GM19239 (cell line): ENCODE measurements around a stretch of chr14.

GRCh38 chr14:105466339-105467046 is 8.1 kb upstream of the CRIP2 start:
- RRBS = 94% methylated on average over 17 of the region's 53 CpGs

DNA sequence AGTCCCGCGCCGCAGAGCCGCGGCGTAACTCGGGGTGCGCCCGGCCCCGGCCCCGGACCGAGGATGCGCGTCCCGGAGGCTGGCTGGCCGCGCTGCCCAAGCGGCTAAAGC is 195 bp downstream of the CRIP2 start:
- RRBS = 5% methylated on average over 8 of the region's 18 CpGs

GRCh38 chr14:105503295-105503604 is 12.2 kb downstream of the TEDC1 start:
- RRBS = no CpG with 5 or more reads among the region's 6 CpGs

DNA sequence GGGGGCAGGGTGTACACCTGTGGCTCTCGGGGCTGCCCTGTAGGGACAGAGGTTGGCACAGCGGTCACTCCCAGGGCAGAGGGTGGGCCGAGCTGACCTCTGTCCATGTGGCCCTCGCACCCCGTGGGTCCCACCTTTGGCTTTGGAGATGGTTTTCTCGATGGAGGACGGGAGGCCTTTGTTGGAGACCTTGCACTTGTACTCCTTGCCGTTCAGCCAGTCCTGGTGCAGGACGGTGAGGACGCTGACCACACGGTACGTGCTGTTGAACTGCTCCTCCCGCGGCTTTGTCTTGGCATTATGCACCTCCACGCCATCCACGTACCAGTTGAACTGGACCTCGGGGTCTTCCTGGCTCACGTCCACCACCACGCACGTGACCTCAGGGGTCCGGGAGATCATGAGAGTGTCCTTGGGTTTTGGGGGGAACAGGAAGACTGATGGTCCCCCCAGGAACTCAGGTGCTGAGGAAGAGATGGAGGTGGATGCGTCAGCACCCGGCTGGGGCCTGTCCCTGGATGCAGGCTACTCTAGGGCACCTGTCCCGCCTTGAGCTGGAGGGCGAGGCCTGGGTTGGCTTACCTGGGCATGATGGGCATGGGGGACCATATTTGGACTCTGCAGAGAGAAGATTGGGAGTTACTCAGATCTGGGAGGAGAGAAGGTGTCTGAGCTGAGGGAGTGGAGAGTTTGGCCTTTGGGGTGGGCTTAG is 98.5 kb downstream of the TMEM121 start:
- RRBS = no CpG with 5 or more reads among the region's 25 CpGs

DNA sequence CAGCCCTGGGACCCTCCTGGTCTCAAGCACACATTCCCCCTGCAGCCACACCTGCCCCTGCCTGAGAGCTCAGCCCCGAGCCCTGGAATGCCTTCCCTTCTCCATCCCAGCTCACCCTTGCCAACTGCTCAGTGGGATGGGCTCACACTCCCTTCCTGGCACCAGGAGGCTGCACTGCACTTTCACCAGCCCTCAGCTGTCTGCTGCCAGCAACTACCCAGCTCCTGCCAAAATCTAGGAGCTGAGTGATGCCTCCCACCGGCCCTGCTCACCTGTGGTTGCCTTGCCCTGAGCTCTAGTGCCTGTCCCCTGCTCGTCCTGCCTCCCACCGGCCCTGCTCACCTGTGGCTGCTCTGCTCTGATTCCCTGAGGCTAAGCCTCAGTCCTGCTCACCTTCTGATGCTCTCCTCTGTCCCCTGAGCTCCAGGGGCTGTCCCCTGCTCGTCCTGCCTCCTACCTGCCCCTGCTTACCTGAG is 119.8 kb downstream of the TMEM121 start:
- RRBS = 25% methylated on average over 1 of the region's 5 CpGs

- RRBS = no CpG with 5 or more reads among the region's 55 CpGs
These were observed 243.0 kb downstream of the TMEM121 start for GRCh38 chr14:105769051-105770123.

- RRBS = no CpG with 5 or more reads among the region's 13 CpGs
These were observed 335.5 kb downstream of the TMEM121 start for GRCh38 chr14:105861636-105862589.

DNA sequence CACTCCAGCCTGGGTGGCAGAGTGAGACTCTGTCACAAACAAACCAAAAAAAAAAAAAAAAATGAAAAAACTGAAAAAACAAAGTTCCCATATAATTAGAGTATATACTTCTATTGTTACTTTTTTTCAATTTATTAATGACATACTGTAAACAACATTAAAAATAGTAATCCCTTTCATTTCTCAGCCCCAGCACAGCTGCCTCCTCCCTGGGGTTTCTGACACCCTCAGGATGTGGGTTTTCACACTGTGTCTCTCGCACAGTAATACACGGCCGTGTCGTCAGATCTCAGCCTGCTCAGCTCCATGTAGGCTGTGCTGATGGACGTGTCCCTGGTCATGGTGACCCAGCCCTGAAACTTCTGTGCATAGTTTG is 459.9 kb downstream of the TMEM121 start:
- RRBS = no CpG with 5 or more reads among the region's 5 CpGs

DNA sequence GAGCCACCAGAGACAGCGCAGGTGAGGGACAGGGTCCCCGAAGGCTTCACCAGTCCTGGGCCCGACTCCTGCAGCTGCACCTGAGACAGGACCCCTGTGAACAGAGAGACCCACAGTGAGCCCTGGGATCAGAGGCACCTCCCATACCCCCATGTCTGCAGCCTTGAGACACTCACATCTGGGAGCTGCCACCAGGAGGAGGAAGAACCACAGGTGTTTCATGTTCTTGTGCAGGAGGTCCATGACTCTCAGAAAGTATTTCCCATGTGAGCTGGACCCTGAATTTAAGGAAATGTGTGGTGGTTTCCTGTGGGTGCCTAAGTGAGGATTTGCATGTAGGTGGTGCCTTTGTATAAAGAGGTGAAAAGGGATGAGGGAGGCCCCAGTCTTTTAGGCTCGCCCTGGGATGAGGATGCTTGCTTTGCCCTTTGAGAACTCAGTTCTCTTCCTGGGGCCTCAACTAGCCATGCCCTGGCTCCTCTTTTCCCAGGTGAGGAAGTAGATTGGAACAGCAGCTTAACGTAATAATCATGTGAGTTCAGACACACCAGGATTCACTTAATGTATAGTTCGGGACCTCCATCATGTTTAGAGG is 485.8 kb downstream of the TMEM121 start:
- RRBS = no CpG with 5 or more reads among the region's 6 CpGs

DNA sequence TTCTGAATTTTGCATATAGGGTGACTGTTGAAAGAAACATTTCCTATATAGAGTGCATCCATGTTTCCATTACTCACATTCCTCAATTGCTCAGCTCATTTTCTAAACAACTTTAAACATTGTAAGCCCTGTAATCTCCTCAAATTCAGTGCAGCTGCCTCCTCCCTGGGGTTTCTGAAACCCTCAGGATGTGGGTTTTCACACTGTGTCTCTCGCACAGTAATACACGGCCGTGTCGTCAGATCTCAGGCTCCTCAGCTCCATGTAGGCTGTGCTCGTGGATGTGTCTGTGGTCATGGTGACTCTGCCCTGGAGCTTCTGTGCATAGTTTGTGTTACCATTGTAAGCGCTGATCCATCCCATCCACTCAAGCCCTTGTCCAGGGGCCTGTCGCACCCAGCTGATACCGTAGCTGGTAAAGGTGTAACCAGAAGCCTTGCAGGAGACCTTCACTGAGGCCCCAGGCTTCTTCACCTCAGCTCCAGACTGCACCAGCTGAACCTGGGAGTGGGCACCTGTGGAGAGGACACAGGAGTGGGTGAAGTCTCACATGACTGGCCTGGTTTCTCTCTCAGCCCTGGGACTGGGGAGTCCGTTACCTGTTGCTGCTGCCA is 658.4 kb downstream of the TMEM121 start:
- RRBS = no CpG with 5 or more reads among the region's 9 CpGs

DNA sequence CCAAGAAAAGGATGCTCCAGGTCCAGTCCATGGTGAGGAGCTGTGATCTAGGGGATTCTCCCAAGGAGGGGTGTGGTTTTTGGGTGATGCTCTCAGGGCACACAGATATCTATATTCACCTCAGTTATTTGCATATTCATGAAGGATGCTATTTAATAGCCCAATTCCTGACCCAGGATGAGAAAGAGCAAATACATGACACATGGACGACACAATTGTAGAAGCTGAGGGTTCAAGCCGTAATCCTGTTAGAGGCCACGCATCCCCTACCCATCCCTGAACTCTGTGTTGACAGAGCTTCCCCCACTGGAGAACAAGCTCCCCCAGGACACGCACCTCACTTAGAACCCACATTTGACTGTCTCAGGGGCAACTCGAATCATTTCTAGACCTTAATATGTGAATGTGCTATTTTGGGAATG is 658.9 kb downstream of the TMEM121 start:
- RRBS = no CpG with 5 or more reads among the region's 5 CpGs

- RRBS = no CpG with 5 or more reads among the region's 27 CpGs
These were observed 677.9 kb downstream of the TMEM121 start for GRCh38 chr14:106204136-106204815.

- RRBS = no CpG with 5 or more reads among the region's 6 CpGs
These were observed 749.9 kb downstream of the TMEM121 start for GRCh38 chr14:106276140-106276725.

GRCh38 chr14:106538250-106538516 is 1011.8 kb downstream of the TMEM121 start:
- RRBS = no CpG with 5 or more reads among the region's 2 CpGs

GRCh38 chr14:106675335-106675768 is 1149.0 kb downstream of the TMEM121 start:
- RRBS = no CpG with 5 or more reads among the region's 4 CpGs